Cytotoxic T cell (primary cell): ENCODE data around the genes ATOH8 and ST3GAL5.

DNA sequence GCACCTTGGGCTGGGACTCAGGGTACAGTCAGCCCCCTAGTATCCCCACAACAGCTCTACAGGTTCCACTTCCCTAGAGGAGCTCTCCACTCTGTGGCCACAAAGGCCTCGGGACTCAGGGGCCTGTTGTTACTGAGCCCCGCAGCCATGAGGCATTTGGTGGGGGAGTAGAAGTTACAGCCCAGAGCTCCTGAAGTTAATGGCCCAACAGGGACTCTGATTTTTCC is 19.9 kb downstream of the SH2D6 start:
- PRO-cap, 2 experiments = no peak in any of the 2 experiments

GRCh38 chr2:85504536-85505625 is 34.1 kb upstream of the MAT2A start:
- PRO-cap, 2 experiments = no peak in any of the 2 experiments

- PRO-cap, 2 experiments = no peak in any of the 2 experiments
Observed at GRCh38 chr2:85536456-85536903, 2.5 kb upstream of the MAT2A start.

- PRO-cap, 2 experiments = no peak in any of the 2 experiments
Observed at GRCh38 chr2:85558767-85559302, 2.5 kb downstream of the GGCX start.

DNA sequence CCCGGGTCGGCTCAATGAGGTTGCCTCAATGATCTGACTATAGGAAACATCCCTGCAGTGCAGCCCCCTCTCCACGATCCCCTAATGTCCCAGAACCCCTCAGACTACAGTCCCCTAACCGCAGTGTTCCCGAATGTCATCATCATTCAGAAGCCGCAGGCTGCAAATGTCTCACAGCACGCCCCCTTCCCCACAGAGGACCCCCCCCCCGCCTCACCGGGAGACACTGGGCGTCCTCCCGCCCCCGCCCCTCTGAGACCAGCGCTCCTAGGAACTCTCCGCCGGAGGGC is 268 bp downstream of the GGCX start:
- PRO-cap, 2 experiments = no peak in any of the 2 experiments

- PRO-cap, 2 experiments = peak in 2 of 2 experiments; most common plus-strand start chr2:85583775 (in 1)
Observed at GRCh38 chr2:85583594-85583851, 708 bp upstream of the VAMP5 start.

GRCh38 chr2:85599391-85600190 is 2.9 kb downstream of the TMEM150A start:
- PRO-cap, 2 experiments = no peak in any of the 2 experiments

DNA sequence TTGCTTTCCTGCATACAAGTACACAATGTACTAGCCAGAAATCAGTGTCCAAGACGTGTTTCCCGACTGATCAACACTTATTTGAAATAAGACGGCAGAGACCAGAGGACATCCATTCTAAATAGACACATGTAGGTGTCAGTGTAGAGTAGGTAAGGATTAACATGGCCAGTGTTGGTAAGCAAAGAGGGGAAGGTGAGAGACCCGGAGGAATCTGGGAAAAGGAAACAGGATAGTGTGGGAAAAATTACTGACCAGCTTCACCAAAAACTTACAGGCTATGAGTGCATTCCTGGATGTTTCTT is 723 bp upstream of the TMEM150A start:
- PRO-cap, 2 experiments = no peak in any of the 2 experiments

- PRO-cap, 2 experiments = no peak in any of the 2 experiments
Observed at GRCh38 chr2:85656186-85656891, 11.7 kb downstream of the SFTPB start.

DNA sequence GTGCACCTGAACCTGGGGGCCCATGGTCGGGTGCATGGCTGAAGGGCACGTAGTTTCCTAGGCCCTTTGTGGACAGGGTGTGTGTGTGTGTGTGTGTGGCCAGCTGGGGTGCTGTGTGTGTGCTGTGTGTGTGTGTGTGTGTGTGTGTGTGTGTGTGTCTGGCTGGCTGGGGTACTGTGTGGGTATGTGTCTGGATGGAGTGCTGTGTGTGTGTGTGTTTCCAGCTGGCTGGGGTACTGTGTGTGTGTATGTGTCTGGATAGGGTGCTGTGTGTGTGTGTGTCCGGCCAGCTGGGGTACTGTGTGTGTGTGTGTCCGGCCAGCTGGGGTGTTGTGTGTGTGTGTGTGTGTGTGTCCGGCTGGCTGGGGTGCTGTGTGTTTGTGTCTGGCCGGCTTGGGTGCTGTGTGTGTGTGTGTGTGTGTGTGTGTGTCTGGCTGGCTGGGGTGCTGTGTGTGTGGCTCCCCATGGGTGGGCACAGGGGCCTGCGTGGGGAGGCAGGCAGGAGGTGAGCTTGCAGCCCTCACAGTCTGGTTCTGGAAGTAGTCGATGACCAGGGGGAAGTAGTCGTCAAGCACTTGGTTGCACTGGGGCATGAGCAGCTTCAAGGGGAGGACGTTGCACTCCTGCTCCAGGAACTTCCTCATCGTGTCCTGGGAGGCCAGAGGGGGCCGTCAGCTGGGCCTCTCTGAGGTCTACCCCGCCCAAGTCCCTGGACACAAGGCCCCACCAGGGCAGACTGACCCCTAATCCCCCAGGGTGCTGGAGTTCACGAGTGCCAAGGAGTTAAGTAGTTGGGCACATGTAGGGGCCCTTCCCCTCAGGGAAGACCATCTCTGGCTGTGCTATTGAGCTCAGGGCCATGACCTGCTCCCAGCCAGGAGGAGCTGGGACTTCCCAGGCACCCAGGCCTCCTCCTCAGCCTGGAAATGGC is 1.6 kb downstream of the SFTPB start:
- PRO-cap, 2 experiments = no peak in any of the 2 experiments

- PRO-cap, 2 experiments = no peak in any of the 2 experiments
Observed at GRCh38 chr2:85708375-85709191, 14.4 kb downstream of the GNLY start.

DNA sequence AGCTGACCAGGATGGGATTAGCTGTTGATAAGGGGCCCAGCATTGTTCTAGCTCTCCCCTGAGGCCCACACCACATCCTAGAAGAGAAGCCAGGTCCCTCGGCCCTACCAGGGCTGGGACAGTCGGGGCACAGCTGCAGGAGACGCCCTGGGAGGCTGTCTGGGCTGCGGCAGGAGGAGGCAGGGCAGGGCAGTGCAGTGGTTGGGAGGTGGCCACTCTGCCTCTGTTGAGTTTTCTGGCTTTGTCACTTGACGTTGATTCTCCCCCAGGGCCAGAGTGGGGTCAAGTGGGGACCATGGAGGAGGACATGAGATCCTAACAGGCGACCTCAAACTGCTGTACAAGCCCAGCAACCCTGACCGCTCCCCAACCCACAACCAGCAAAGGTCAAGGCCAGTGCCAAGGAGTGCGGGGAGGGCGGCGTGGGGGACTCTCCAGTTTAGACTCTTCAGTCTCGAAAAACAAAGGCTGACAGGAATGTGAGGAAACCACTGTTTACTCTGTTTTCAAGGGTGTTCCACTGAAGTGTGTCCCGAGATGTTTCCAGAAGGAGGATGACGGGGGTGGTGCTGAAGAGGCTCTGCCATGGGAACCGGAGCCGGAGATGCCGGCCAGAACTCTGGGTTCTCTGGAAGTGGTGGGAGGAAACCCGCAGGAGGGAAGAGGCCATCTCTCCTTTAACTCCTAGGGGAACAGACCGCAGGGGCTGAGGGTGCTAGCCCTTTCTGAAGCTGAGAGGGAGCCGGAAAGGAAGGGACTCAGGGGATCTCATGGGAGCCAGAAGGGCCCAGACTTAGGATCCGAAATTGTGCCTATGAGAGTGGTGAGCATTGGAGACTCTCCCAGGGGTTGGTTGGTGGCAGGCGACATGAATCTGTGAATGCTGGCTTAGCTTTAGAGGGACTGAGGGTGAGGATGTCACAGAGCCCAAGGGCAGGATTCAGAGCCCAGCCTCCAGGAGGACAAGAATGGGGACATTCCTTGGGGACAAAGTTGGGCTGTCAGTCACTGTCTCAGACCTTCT is 17.1 kb downstream of the GNLY start:
- PRO-cap, 2 experiments = no peak in any of the 2 experiments

- PRO-cap, 2 experiments = peak in 2 of 2 experiments; most common minus-strand start chr2:85728334 (in 2)
Observed at GRCh38 chr2:85727814-85728849, 25.7 kb upstream of the ATOH8 start.

- PRO-cap, 2 experiments = no peak in any of the 2 experiments
Observed at GRCh38 chr2:85728861-85729535, 24.8 kb upstream of the ATOH8 start.

GRCh38 chr2:85753290-85754199 is at the start of gene ATOH8:
ATOH8 (plus strand) TSS chr2:85753991.
- PRO-cap, 2 experiments = no peak in any of the 2 experiments

GRCh38 chr2:85797137-85797528 is 43.3 kb downstream of the ATOH8 start:
- PRO-cap, 2 experiments = no peak in any of the 2 experiments

DNA sequence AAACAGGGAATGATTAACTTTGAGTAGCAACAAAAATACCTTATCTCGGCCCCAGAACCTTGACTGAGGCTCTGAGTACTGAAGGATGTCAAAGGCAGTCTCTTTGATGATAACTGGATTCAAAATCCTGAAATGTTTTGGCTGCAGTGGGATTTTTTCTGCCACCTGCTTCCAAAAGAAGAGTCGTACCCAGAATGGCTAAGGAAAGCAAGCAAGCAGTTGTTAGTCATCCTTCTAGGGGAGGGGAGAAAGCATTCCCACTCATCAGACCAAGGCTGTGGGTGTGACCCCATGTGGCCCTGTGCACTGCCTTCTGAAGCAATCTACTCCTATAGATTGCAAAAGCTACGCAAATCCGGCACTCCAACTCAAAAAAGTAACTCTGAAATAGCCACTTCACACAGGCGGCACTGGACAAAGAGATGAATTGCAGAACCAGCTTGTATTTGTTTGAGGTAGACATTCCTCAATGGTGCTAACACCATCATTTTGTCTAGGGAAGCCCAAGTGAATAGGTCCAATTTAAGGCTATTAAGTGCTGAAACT is 44.4 kb downstream of the ST3GAL5 start:
- PRO-cap, 2 experiments = peak in 1 of 2 experiments; most common minus-strand start position 372 of the sequence (in 1)

DNA sequence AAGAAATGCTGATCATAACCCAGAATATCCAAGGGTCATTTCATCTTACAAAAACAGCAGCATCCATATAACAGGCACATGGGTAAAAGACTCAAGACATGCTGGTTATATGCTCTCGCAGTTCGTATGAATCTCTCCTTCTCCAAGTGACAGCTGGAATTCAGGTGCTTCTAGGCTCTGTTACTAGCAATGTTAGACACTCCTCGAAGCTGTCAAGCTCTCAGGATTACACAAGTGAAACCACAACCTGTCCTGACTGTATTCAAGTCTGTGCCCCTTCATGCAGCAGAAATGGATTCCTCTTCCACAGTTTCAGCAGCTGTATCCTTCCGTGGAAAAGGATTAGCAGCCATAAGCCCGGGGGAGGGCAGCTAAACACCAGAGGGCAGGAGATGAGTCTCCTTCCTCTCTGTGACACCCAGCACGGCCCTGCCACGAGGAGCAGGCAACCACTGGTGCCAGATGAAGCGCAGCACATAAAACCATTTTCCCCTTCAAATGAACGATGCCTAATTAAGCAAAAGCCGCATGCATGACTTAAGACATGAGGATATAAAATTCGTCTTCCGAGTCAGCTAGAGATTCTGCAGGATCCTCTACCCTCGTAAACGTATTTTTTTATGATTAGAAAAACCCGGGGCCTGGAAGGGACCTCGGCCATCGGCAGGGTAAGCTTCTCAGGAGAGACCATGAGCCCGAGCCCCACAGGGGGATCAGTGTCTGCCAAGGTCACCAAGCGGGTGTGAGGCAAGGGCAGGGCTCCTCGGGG is 1.2 kb downstream of the ST3GAL5 start:
- PRO-cap, 2 experiments = peak in 1 of 2 experiments; most common plus-strand start position 243 of the sequence (in 1); most common minus-strand start position 484 of the sequence (in 1)

GRCh38 chr2:85888199-85889087 is at the start of gene ST3GAL5:
ST3GAL5 (minus strand) TSS chr2:85888990.
- PRO-cap, 2 experiments = peak in 2 of 2 experiments; most common minus-strand start chr2:85888908 (in 2)

DNA sequence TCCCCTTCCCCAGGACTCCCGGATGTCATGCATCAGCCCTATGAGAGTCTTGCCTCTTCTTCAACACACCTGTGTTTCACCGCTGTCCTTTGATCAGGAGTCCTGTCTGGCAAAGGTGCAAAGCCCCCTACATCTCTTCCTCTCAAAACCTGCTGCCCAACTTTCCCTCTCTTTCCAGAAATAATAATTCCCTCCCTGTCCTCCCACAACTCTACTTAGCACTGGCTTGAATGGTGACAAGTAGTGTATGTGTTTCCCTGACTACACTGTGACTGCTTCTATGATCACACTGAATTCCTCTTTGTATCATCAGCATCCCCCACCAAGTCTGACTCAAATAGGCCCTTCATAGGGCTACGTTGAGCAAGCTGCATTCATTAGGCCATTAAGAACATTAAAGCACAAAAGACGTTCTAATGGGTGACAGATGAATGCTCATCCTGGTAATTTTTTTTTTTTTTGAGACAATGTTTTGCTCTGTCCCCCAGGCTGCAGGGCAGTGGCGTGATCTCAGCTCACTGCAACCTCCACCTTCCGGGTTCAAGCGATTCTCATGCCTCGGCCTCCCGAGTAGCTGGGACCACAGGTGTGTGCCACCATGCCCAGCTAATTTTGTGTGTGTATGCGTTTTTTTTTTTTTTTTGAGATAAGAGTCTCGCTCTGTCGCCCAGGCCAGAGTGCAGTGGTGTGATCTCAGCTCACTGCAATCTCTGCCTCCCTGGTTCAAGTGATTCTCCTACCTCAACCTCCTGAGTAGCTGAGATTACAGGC is 13.8 kb upstream of the ST3GAL5 start:
- PRO-cap, 2 experiments = no peak in any of the 2 experiments